ENCODE data around the gene CERS6.

- PRO-cap, result no peak
Observed at GRCh38 chr2:168336622-168337284, 89.4 kb upstream of the STK39 start.

GRCh38 chr2:168455568-168456824 lies at the start of gene CERS6:
Gene CERS6 (plus strand): TSS chr2:168456272.
- PRO-cap, result unidirectional peak, plus-strand start at chr2:168455906; bidirectional peak, plus-strand start at chr2:168456292, minus-strand start at chr2:168456123

GRCh38 chr2:168460457-168460958 lies 4.4 kb downstream of the CERS6 start:
- PRO-cap, result no peak

DNA sequence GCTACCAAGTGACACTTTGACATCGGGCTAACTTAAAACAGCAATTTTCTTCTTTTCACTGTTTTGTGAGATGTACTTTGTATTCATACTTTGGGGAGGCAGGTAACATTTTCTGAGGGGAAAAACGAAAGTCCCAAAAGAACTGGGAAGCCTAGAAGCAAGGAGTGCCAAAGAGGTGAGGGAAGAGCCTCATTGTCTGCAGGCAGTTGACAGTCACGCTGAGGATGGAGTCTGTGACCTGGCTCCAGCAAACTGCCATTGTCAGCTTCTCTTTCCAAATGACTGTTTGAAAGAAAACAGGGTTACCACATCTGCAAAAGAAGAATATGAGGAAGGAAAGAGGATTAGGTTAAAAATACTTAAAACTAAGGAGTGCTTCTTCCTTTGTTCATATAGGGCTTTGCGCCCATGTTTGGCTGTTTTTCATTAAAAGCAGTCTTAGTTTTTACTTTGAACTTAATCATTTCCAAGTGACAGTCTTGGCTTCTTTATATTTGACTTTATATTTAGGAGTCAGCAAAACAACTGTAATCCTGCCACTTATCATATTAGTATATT lies 34.9 kb downstream of the CERS6 start:
- PRO-cap, result no peak

- PRO-cap, result no peak
Observed at GRCh38 chr2:168559054-168559791, 103.2 kb downstream of the CERS6 start.

GRCh38 chr2:168560597-168561538 lies 104.8 kb downstream of the CERS6 start:
- PRO-cap, result no peak

DNA sequence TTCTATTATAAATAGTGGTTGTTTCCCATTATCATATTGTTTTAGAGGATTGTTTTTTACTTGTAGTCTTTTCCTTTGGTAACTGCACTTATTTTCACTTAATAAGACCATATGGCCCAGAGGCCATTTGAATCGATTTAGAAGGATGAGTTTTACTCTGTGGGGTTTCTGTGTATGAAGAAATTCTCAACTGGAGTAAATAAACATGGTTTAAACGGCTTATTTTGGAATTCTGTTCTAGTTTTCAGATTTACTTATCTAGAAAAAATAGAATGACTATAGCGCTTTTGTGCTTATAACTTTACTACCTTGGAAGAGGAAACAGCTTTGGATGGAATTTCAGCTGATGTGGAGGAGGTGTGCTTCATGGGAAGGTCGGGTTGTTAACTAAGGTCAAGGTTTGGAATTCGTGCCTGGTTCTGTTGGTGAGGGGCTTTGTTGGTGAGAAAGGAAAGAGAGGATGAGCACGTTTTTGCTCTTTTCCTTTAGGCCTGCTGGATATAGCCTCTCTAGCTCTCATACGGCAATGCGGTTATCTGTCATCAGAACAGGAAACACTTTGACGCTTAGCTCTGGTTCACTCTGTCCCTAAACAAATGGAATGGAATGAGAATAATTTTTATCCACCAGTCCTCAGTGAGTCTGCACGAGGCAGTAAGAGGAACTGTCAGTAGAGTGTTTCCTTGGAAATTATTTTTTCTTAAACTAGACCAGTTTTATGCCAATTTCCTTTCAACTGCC lies 169.9 kb upstream of the NOSTRIN start:
- PRO-cap, result no peak

DNA sequence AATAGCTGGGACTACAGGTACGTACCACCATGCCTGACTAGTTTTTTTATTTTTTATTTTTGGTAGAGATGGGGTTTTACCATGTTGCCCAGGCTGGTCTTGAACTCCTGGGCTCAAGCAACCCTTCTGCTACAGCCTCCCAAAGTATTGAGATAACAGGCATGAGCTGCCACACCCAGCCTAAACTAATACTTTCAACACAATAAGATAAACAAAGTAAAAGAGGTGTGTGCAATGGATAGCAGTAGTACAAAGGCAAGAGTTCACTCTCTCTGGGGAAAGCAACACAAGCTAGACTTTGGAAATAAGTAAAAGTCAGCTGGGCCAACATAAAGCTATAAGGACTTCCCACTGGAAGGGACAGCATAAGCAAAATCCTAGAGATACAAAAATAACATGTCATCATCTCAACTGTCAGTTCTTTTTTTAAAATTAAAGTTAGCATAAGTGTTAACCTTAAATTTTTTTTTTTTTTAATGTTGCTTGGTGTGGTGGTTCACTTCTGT lies 5.2 kb upstream of the NOSTRIN start:
- PRO-cap, result no peak

- PRO-cap, result no peak
Observed at GRCh38 chr2:168802903-168803764, 697 bp downstream of the NOSTRIN start.

GRCh38 chr2:169071170-169071850 lies 1.9 kb downstream of the DHRS9 start:
- PRO-cap, result no peak

DNA sequence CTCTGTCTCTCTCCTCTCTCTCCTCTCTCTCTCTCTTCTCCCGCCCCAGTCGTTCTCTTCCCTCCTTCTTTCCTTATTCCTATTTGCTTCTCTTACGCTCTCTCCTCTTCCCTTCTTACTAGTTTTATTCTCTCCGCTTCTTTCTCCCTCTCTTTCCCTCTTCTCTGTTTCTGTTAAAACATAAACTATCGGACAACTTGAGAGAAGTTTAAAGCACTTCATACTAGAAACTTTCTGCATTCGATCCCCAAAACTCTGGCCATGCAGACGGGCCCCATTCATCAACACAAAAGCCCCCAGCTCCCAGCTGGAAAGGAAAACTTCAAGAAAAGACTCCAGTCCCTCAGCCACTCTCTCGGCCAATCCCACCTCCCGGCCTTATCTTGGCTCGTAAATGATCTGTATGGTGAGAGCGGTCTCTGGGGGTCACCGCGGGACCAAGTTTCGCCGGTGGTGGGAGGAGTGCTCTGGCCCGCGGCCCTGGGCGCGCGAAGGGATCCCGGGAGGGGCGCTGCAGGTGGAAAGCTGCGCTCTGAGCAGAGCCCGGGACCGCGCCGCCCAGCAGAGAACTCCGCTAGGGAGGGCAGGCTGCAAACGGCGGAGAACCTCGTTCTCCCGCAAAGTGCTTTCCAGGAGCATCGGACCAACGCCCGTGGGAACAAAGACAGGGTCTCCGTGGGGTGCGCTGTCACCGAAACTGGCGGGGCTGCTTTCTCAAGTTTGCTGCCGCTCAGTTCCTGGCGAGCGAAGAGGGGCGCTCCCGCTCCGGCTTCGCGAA lies 753 bp downstream of the LRP2 start:
- PRO-cap, result no peak

GRCh38 chr2:169478394-169478858 lies 868 bp upstream of the BBS5 start:
- PRO-cap, result no peak

GRCh38 chr2:169513923-169514309 lies 4.4 kb downstream of the KLHL41 start:
- PRO-cap, result no peak

DNA sequence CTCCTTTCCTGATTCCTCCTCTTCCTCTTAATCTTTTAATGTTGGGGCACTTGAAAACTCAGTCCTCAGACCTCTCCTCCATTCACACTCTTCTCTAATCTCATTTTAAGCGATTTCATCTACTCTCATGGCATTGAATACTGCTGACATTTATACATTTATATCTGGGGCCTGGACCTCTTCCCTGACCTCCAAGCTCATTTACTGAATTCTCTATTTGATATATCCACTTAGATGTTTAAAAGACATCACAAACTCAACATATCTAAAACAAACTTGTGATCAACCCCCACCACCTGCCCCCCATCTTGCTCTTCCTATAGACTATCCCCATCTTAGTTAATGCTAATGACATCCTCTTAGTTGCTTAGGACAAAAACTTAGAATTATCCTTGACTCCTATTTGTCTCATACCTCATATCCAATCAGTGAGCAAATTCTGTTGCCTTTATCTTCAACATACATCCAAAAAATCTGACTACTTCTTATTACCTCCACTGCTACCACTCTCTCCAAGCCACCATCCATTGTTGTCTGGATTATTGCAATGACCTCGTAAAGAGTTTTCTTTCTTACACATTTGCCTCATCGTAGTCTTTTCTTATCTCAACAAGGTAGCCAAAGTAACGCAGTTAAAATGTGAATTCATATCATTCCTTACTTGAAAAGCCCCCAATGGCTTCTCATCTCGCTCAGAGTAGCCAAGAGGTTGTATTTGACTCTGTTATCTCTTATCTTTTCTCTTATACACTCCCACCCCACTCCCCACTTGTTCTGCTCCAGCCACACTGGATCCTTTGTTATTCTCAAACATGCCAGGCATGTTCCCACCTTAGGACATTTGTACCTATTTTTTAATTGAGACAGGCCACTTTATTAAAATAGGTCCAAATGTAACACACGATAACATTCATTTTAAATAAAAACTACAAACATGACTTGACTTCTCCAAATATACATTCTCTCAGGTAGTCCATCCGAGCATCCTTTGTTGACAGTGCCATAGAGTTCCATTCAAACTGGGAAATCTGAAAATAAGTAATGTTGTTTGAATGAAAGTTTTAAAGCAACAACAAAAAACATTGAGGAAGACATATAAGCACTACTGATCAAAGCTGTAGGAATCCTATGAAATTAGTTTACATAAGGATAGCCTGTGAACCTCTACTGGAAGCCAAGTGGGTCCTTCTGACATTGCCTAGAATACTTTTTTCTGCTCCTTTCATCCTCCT lies 19.8 kb downstream of the KLHL41 start:
- PRO-cap, result no peak

DNA sequence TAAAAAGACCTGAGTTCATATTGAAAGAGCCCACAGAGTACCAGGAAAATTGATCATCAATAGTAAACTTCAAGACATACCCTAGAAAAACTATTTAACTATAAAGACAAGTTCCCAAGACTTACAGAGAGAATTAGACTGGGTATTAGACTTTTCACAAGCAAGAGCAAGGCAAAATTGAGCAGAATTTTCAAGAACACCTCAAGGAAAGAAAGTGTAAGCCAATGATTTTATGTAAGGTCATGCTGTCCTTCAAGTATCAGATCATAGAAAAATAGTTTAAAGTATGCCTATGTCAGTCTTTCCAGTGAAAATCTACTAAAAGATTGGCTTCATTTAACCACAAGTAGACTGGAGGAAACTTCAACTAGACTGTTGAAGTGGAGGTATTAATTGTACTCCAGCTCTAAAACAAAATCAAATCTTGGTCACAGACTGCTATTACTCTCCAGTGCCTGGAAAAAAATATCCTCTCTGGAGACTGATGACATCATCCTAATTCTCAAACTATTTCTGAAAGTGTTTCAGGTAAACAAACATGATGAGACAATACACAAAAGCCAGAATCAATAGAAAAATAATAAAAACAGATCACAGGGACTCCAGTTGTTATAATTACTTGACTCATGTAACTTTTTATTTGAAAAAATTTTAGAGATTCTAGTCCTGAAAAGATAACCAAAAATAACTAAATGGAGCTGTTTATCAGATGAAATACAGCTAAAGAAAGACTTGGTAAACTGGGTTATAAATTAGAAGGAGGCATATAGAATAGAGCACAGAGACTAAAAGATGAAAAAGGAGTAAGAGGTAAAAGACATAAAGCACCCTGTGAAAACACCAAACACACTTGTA lies 87.8 kb upstream of the MYO3B start:
- PRO-cap, result no peak

DNA sequence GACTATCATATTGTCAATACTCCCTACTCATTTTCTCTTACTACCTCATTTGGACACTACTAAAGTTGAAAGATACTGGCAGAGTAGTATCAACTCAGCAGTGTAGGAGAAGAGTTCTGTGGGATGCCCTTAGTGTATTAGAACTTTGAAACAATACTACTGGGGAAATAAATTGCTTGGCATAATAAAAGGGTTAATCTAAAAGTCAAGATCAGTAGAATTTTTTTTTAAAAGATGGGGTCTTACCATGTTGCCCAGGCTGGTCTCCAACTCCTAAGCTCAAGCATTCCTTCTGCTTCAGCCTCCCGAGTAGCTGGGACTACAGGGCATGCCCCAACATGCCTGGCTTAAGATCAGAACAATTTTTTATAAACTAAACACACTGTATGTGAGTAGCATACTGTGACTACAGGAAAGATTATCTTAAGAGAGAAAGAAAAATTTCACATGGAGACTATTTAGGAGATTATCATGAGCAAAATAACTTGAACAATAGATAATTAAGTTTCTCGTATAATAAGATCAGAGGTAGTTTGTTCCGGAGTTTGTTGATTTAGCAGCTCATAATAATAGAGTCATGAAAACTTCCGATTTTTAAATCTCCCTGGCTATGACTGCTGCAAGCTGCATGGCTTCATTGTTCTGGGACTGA lies 43.7 kb downstream of the MYO3B start:
- PRO-cap, result no peak

GRCh38 chr2:170505758-170506404 lies 209.3 kb upstream of the SP5 start:
- PRO-cap, result no peak

DNA sequence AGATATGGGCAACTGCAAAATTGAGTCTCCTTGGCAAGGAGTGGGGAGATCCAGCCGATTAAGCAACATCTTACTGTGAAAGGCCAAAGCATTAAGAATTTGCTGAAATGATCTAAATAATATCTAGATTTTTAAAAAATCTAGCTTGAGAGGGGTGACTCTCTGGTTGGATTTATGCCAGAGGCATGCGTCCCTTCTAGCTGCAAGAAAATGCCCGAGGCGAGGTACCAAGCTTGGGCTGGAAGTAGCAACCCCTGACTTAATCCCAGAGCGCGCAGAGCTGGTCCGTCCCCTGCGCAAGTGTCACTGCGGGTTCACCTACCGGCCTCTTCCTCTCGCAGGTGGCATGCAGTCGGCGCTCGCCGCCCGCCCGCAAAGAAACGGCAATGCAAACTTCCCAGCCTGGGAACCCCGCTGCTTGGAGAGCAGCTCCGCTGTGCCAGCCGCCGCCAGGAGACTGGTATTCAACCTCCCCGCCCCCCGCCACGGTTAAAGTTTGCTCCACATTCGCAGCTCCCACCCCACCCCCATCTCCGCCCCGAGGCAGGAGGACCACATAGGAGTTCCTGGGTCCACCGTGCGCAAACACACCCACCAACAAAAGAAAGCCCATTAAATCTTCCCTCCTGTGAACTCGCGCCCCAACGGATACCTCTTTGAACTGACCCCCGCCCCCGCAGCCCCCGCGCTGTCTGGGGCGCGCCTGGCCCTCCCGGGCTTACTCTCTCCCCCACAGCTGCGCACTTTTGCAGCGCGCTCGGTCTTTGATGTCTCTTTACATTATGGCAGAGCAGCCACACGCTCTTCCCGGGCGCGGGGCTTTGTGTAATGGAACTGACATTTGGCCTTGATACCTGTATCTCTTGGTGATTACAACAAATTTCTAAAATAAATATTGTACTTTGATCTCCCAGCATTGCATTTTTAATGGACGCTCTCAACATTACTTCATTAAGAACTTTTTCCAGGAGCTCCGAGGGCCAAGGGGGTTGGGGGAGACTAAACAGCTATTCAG lies 3.3 kb upstream of the SP5 start:
- PRO-cap, result no peak

DNA sequence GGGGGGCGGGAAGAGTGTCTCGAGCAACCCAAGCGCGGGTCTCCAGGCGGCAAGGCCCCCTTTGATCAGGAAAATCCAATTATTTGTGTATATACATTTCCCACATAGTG lies 306 bp upstream of the SP5 start:
- PRO-cap, result no peak

- PRO-cap, result no peak
Observed at GRCh38 chr2:171089500-171089955, 71.2 kb downstream of the TLK1 start.

Measured in WTC11 (cell line).